Glomerular endothelial cell (primary cell): ENCODE measurements around a stretch of chr7.

- RAMPAGE, long total RNA: no peak
Observed at GRCh38 chr7:2811937-2812608, 32.0 kb downstream of the GNA12 start.

DNA sequence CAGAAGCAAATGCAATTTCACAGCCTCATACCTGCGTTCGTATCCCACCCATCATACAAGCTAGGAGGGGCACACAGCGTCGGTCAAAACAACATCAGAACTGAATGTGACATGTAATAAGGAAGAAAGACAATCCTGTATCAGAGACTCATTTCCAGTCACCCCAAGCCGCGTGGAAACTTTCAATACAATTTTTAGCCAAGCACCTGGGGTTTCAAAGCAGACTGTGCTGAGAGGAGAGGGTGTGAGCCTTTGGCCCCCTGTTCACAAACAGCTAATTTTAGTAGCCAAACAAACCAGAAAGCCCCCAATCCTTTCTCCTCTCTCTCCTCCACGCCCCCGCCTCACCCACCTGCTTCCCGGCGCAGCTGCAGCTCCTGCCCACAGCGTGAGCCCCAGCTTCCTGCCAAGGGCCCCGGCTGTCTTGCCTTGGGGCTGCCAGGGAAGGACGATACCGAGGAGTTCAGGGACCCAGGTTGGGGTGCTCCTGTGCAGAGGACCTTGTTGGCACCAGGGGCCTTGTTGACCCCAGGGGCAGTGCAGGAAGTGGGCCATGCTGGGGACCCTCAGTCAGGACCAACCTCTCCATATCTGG lies 50.5 kb upstream of the GNA12 start:
- RAMPAGE, long total RNA: no peak

- RAMPAGE, long total RNA: no peak
Observed at GRCh38 chr7:3068647-3068994, 25.0 kb upstream of the CARD11 start.

- RAMPAGE, long total RNA: no peak
Observed at GRCh38 chr7:3106391-3106966, 62.8 kb upstream of the CARD11 start.

GRCh38 chr7:3159079-3159392 lies 115.4 kb upstream of the CARD11 start:
- RAMPAGE, long total RNA: no peak

GRCh38 chr7:3618937-3619281 lies 317.9 kb downstream of the SDK1 start:
- RAMPAGE, long total RNA: no peak

DNA sequence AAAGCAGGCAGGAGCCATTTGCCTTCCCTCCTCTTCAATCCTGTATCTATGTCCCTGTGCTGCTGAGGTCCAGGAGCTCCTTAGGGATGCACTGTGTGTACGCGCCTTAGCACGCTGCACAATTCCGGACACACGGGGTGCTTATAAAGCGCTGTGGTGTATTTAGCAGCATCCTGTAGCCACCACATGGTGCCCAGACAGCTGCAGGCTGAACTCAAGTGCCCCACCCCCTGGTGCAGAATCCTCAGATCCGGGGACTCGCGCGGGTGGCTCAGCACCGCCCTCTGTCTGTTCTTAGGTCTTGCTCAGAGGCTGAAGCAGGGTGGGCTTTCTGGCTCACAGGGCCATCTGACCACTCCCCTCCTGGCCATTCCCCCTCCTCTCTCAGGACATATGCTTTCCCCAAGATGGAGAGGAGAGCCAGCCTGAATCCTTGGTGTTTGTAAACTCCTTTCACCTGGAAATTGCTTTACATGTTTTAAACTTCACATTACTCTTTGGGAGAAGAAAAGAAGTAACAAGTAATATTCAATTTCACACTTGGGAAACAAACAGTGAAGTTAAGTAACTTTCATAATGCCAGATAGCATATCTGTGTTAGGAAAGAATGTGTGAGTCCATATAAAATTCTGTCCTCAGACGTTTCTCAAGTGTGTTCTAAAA lies 421.6 kb downstream of the SDK1 start:
- RAMPAGE, long total RNA: no peak

- RAMPAGE, long total RNA: no peak
Observed at GRCh38 chr7:3861706-3862160, 560.7 kb downstream of the SDK1 start.

DNA sequence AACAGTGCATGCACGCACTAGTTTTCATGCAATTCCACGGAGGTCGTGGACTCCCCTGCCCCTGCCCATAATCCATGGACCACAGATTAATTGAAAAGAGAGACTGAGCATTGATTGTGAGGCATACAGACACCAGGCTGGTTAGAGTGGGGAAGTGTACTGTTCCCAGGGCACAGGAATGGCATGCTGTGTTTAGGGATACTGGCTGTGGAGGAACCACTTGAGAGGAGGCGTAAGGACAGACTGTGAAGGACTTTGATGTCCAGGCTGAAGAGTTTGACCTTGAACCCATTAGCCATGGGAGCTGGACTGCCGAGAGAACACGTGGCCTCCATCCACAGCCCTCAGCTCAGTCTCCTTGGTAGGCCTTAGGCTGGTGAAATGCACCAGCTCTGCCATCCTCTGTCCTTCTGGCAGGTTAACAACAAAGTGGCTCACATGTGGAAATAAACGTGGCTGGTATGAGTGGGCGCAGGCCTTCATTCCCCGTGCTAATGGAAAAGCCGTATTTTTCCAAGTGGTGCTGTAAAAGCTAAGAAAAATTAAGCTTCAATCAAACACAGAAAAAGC lies 565.6 kb downstream of the SDK1 start:
- RAMPAGE, long total RNA: no peak

DNA sequence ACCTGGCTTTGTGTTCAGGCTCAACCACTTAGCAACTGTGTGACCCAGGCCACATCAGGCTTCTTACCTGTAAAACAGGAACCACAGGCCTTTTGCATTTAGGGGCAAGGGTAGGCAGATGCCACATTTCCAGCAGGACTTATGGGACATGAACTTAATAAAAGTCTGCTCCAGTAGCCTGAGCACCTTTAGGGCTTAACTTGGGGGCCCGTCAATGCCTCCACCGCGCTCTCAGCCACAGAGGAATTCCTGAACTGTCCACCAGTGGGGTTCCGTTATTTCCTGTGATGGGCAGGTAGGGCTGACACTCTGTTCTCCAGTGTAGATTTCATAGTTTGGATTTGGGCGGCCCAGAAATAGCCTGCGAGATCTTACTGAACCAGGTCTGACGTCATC lies 625.7 kb downstream of the SDK1 start:
- RAMPAGE, long total RNA: no peak

DNA sequence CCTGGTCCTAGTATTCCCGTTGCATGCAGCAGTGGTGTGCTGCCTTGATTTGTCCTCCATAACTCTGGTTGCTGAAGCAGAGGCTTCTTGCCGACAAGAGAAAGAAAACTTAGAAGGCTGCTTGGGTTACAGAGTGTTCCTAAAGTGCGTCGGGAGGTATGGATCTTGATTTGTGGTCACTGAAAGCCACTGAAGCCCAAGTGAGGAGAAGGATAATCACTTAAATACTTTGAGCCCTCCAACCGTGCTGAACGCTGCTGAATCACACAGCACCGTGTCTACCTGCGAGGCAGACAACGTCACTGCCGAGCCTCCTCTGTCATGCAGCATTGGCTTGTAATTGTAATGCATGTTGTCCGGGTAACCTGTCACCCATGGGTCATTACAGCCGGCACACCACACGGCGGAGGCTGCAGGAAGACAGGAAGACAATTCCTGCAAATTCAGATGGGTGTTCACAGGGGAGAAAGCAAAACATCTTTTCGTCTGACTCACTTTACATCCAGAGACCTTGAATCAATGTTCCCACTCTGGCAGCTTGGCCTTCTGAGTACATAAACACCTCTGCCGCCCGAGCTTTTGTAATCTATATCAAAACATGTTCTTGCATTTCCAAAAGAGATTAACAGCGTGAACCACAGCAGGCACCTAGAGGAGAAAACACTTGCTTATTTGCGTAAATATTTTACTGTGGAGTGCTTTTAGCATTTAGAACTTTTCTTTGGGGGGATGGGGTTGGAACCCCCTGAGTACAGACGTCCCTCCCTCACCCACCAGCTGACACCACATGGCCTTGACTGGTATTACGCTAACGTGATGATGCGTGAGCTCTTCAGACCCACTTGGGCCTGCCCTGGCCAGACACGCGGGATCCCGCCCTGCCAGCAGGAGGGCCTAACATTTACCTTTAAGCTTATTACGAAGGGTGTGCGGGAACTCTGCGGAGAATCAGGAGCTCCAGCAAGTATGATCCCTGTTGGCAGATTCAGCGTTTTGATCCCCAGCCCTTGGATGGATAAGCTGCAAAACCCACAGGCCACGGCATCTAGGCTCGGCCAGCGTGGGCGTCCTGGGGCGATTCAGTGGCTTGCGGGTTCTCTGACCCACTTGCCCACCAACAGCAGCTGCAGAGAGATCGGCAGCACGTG lies 545.8 kb upstream of the FOXK1 start:
- RAMPAGE, long total RNA: no peak

GRCh38 chr7:4698862-4699455 lies 16.9 kb downstream of the FOXK1 start:
- RAMPAGE, long total RNA: no peak

DNA sequence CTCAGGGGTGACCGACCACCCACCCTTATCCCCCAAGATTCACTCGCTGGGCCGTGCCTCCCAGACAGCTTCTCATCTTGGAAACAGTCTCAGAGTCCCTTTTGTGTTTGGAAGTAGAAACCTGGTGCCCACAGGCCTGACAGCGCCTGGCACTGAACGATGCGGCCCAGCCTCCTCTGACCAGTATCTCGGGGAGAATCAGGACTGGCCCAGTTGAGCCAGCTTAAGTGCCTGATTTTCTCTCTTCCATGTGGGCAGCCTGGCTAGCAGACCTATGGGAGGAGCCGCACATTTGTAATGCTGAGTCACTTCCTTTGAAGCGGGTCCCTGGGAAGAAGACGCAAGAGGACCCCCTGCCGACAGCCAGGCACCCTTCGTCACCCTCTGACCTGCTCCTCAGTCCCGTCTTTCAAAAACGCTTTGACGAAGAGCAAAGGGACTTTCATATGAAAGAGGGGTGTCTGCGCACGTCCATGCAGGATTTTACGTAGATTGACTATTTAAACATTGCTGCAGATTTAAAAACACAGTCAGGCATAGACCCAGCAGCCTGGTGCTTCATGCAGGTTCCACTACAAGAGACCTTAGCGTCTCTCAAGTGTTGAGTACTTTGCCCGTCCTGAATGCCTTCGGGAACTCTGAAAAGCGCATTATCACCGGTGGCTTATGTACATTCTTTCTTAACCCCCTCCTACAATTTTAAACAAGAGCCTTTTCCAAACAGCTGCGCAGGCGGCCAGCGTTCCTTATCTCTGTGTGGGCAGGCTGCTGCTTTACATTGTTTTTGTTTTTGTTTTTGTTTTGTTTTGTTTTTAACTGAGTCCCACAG lies 36.6 kb upstream of the AP5Z1 start:
- RAMPAGE, long total RNA: no peak

- RAMPAGE, long total RNA: no peak
Observed at GRCh38 chr7:4744202-4744537, 31.3 kb upstream of the AP5Z1 start.

DNA sequence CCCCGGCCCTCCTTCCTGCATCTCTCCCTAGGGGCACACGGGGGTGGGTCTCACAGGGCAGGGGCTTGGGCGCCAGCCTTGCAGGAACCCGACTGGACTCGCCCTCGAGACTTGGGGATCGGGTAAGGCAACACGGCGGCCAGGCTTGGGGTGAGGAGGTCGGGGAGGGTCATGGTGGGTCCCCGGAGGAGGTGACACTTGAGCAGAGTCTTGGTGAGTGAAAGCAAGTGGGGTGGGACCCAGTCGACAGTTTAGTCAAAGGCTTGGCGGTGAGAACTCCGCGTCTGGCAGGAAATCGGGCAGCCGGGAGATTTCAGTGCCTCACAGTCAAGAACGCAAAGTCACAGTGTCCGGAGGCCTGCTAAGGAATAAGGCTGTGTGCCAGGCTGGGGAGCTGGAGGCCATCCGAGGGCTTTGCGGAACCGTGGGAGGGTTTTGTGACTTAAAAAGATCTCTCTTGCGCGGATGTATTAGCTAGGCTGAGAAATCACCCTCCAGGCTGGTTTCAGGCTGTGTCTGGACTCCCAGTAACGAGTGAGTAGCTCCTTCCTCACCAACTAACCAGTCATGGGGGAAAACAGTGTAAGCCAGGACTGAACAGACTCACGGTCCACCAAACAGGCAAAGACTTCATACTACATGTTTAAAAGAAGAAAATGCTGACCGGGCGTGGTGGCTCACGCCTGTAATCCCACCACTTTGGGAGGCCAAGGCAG lies 509 bp downstream of the AP5Z1 start:
- RAMPAGE, long total RNA: no peak

DNA sequence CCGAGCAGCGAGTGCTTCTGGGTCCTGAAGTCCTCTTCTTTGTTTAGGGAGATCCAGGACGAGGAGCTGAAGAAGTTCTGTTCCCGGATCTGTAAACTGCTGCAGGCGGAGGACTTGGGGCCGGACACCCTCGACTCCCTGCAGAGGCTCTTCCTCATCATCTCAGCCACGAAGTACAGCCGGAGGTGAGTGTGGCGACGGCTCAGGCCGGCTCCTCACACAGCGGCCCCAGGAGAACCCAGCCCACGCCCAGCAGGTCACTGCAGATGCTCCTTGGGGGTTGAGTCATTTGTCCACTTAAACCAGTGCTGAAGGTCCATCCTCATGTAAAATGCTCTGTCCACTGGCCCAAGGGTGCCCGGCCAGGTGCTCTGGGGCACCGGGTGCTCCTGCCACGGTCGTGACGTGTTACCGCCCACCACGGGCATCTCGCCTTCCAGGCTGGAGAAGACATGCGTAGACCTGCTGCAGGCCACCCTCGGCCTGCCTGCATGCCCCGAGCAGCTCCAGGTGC lies 5.8 kb downstream of the AP5Z1 start:
- RAMPAGE, long total RNA: no peak

GRCh38 chr7:4790971-4791614 lies 15.7 kb downstream of the AP5Z1 start:
- RAMPAGE, long total RNA: no peak

DNA sequence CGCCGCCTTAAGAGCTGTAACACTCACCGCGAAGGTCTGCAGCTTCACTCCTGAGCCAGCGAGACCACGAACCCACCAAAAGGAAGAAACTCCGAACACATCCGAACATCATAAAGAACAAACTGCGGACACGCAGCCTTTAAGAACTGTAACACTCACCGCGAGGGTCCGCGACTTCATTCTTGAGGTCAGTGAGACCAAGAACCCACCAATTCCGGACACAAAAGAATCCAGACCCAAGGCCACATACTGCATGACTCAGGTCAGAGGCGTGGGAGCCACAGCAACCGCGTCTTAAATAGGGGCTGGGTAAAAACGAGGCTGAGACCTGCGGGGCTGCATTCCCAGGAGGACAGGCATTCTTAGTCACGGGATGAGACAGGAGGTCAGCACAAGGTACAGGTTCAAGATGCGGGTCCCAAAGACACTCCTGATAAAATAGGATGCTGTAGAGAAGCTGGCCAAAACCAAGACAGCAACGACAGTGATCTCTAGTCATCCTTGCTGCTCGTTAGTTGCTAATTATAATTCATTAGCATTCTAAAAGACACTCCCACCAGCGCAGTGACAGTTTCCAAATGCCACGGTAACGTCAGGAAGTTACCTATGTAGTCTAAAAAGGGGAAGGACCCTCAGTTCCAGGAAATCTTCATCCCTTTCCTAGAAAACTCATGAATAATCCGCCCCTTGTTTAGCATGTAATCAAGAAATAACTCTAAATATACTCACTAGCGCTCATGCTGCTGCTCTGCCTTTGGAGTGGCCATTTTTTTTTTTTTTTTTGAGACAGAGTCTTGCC lies 19.3 kb downstream of the AP5Z1 start:
- RAMPAGE, long total RNA: no peak

DNA sequence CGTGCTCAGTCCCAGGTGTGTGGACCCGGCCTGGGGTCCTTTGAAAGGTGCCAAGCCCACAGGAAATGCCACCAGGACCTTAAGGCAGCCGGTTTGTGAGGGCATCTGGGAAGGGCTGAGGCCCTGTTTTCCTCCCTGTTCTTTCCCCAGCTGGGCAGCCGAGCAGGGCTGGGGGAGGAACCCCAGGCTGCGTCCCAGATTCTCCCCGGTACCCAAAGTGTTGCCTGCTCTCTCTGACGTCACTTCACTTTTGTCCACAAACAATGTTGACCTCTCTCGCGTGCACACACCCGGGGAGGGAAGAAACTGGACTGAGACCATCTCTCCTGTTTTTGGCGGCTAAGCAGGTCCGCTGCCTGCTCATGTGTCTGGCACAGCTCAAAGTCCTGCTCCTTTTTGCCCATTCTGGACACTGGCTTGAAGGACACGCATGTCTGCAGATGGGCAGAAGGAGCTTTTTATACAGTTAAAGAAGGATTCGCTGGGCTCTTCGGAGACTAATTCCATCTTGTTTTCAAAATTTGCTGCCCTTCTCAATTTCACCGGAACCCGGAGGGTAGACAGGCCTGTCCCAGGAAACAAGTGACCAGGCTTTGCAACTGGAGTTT lies 37.4 kb downstream of the PAPOLB start:
- RAMPAGE, long total RNA: no peak

- RAMPAGE, long total RNA: no peak
Observed at GRCh38 chr7:5177073-5177563, 12.9 kb upstream of the WIPI2 start.